Karpas-422 (cell line): ENCODE measurements around a stretch of chr15.

DNA sequence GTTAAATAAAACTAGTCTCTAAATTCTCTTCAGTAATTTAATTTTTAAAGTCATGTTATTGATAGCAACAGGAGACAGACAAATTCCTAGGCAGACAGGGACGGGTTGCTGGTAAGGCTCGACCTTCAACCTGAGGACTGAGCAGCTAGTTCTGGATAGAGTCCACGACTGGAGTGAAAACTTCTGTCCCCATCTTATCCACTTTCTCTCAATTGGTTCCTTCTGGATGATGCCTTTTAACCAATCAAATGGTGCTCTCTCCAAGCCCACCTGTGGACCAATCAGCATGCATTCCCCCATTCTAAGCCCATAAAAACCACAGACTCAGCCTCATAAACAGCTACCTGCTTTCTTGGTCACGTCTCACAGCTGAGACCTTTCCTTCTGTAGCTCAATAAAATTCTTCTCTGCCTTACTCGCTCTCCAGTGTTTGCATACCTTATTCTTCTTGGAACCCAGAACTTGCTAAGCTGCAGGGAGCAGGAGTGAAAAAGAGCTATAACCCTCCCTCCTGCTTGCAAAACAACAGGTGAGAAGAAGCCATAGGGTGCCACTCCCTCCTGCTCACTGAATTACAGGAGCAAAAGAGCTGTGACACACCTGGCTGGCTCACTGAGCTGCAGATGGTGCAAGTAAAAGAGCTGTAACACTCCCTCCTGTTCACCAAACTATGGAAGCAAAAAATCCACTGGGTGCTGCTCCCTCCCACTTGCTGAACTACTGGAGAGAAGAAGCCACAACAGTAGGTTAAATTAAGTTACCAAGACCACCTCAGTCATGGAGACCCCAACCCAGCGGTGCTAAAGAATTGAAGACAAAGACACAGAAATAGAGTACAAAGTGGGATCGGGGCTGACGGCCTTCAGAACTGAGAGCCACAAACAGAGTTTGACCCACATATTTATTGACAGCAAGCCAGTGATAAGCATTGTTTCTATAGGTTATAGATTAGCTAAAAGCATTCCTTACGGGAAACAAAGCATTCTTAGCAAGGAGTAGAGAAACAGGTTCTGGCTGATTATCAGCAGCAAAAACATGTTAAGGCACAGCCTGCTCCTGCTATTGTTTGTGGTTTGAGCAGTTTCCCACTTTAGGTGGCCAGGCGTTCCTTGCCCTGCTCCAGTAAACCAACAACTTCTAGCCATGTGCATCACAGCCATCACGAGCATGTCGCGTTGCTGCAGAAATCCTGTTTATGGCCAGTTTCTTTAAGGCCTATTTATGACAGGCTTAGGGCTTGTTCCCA is 44.3 kb upstream of the C2CD4B start:
- PRO-cap = no peak
- RAMPAGE, long total RNA = no peak

GRCh38 chr15:62390757-62391569 is 613 bp downstream of the TLN2 start:
- PRO-cap = no peak
- RAMPAGE, long total RNA = no peak

- PRO-cap = no peak
- RAMPAGE, long total RNA = no peak
Observed at GRCh38 chr15:62561032-62561634, 170.8 kb downstream of the TLN2 start.

GRCh38 chr15:62651840-62652202 is 261.5 kb downstream of the TLN2 start:
- PRO-cap = no peak
- RAMPAGE, long total RNA = no peak

- PRO-cap = no peak
- RAMPAGE, long total RNA = no peak
Observed at GRCh38 chr15:62799852-62800361, 242.6 kb upstream of the TPM1 start.

GRCh38 chr15:62820429-62820763 is 222.2 kb upstream of the TPM1 start:
- PRO-cap = no peak
- RAMPAGE, long total RNA = no peak

DNA sequence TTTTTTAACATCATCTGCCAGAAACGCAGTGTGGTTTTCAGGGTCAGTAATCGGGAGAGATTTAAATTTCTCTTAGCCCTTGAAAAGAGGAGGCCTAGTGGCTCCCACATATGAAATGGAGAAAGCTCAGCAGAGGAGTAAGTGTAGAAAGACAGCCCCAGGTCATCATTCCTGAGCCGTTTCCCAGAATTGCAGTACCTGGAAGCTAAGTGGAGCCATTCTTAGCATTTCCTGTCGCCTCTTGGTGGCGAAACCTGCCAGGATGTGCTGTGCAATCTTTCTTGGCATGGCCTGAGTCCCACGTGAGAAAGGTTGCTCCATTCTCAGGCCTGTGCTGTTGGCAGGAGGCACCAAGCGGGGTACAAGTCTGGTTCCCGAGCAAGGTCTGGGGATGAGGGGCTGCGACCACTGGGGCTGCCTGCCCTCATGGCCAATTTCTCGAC is 207.2 kb upstream of the TPM1 start:
- PRO-cap = no peak
- RAMPAGE, long total RNA = no peak

DNA sequence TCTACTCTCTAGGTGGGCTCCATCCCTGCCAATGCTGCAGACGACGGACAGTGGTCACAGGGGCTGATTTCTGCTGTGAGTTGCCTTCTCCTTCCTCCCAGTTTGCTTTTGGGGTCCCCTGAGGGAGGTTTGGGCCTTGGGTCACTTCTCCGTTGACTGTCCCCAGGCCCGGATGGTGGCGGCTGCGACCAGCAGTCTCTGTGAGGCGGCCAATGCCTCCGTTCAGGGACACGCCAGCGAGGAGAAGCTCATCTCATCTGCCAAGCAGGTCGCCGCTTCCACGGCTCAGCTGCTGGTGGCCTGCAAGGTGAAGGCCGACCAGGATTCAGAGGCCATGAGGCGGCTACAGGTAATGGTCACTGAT is 206.8 kb upstream of the TPM1 start:
- PRO-cap = no peak
- RAMPAGE, long total RNA = no peak

DNA sequence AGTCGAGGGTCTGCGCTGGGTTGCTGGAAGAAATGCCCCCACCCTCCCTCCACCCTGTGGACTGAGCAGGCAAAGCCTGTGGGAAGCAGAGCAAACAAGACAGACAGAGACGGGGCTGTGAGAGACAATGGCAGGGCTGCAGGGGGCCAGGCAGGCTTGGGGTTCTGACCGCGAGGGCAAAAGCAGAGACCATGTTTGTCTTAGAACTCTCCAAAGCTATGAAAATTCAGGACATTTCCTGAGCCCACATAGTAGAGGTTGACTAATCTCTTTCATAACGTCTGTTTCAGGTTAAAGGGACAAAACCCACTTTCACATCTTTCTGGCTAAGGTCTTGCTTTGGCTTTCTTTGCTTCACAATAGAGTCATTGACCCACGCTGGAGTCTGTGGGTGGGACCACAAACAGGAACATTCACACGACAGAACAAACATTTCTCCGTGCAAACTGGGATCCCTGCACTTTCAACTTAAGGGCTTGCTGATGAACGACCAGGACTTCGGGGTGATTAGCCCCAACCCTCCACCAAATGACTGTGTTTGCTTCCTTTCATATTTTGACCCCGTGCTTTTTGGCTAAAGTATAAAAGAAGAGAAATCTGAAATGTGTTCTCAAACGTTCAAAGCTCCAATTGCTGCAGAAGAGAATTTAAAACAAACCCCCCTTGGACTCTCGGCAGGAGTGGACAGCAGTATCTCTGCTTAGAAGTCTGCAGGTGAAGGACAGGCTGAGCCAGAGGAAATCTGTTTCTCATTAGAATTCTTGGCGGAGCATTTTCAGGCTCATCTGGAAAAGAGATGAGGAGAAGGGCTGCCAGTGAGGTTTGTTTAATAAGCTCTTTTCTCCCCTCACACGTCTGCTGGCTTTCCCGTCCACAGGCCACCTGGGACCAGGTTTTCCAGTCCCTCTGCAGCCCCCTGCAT is 155.8 kb upstream of the TPM1 start:
- PRO-cap = no peak
- RAMPAGE, long total RNA = no peak

DNA sequence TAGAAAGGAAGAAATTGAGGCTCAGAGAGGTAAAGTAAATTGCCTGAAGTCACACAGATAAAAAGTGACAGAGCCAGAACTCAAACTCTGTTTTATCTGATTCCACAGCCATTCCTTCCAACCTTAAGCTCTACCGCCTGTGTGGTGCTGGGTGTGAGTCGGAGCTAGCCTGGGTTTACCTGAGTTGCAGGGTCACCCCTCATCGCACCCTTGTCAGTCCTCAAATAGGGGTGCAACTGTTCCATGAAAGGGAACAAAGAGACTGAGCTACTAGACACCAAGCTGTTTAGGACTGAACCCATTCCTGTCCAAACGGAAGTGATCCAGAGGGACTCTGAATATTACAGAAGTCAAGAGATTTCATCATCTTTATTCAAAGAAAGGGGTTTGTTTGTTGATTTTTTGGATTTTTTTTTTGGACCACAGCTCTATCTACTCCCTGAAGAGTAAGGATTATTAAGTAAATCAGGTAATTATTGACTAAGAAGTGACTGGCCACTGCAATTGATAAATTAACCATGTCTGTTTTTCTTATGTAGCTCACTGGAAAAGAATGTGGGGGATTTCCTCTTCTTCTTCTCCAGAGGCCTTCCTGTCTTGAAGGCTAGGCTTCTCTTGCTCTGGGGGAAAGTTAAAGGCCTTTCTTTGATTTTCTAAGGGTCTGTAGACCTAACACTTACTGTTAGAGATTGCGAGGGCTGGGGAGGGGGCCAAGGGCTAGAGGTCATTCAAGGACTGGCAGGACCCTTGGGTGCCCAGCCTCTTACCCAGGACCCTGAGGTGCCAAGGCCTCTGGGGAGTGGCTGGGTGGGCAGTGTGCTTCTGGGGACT is 146.7 kb upstream of the TPM1 start:
- PRO-cap = no peak
- RAMPAGE, long total RNA = no peak

DNA sequence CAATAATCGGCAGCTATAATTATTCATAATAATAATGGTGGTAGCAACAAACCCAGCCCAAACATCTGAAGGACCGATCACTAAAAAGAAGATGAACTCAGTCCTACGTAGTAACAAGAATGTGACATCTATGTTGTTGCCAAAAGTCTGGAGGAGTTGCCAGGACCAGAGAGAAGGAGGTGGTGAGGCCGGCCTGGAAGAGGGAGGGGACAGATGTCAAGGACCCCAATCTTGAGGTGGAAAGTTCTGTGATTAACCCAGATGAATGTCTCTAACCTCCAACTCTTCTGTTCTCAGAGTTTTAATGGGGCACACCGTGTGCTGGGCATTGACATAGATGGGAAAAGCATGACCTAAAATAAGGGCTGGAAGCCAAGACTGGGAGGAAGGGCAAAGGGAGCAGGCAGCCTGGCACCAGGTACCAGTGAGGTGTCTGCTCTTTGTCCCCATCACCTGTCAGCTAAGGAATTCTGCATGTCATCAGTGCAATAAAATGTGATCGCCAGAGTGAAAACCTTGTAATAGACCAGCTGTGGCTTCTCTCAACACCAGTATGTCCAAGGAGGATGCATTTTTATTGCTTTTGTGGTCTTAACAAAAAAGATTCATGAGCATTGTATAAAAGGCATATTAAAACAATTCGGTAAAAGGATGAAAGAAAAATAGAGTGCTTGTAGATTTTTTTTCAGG is 143.5 kb upstream of the TPM1 start:
- PRO-cap = no peak
- RAMPAGE, long total RNA = no peak

DNA sequence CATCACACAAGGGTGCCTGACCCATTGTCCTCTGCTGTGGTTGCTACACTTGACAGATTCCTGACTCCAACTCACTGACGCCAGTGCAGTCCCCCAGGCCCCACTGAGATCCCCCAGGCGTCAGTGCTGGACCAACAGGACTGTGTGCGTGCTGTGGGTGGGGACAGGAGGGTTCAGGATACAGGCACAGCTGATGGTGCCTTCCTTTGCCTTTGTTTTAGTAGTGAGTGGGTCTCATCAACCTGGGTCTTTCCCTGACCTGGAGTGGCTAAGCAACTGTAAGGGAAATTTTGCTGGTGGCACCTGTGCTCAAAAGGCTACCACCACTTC is 135.8 kb upstream of the TPM1 start:
- PRO-cap = no peak
- RAMPAGE, long total RNA = no peak

DNA sequence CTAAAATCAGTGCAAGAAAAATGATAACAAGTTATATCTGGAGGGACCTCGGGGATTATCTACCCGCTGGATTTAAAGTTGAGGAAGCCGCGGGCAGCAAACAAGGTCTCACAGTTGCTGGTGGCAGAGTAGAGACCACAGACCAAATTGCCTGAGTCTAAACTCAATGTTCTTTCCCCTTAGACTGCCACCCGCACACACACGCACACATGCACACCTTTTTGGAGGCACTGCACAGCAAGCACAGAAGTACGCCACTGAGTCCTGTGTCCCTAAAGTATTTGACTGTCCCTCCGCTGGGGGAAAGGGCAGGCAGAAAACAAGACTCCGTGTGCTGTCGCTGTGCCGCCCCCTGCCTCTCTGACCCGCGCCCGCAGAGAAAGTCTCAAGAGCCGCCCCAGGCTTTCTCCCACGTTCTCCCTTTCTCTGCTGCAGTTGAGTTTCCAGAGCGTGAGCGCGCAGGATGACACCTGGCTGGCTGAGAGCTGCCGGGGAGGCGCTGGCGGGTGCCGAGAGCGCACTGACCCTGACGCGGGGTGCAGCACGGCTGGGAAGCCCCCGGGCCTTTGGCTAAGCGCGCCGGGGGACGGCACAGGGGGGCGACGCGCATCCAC is 733 bp upstream of the TPM1 start:
- PRO-cap = no peak
- RAMPAGE, long total RNA = no peak

DNA sequence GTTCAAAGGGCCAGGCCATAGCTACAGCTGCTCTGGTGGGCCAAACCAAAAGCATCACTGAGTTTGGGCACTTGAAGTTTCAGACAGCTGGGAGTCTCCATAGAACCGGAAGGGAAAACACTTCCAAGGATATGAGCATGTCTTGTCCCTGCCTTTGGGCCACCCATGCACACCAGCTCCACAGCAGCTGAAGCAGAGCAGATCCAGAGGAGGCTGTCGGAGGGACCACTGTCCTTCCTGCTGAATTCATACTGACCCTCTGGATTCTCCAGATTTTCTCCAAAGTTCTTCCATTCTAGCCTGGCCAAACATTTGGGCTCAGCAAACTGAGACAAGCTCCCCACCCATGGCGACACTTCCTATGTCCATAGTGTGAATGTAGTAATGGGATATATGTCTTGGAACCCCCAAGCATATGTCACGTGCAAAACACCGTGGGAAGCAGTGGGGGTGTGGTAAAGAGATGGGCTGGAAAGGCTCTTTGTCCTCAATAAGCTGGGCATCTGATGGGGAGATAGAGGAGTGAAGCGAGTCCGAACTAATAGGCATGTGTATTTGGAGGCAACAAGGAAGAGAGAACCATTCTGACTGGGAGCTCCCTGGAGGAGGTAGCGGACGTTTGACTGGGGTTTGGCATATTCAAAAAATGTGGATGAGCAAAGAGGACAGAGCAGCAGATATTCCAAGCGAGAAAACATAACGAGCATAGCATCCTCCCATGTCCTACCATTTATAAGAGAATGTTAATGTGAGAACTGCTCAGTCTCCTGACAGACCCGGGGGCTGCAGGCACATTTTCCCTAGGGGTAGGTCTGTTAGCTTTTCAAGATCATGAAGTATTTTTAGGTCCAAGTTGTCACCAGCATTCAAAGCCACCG is 25.4 kb downstream of the TPM1 start:
- PRO-cap = no peak
- RAMPAGE, long total RNA = no peak

GRCh38 chr15:63070922-63071385 is 28.4 kb downstream of the TPM1 start:
- PRO-cap = no peak
- RAMPAGE, long total RNA = no peak

DNA sequence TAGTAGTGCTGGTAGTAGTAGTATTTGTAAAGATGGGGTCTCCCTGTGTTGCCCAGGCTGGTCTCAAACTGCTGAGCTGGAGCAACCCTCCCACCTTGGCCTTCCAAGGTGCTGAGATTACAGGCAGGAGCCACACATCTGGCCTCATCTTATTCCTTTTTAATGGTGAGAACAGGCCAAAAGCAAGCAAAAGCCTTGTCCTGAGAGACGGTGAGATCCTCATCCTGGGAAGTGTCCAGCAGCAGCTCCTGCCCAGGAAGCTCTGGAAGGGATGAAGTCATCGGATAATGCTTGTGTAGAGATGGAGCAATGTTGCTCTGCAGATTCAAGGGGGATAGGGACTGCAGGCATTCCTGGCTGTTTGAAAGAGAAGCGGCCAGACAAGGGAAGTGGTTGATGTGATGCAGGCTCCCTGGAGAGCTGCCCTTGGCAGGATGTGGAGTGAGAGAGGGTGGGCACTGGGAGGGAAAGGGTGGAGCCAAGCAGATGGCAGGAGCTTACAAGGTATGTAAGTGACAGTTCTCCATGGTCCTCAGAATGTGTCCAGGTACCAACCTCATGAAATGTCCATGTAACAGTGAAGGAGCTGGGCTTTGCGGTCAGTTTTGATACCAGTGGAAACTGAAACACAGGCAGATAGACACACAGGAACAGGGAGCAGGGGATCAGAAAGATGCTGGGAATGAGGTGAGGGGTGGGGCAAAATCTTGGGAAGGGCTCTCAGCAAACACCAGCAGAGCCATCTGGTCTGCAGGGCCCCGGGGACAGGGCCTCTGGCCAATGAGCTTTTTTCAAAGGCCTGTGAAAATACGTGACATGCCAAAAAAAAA is 32.3 kb upstream of the LACTB start:
- PRO-cap = no peak
- RAMPAGE, long total RNA = no peak

GRCh38 chr15:63156083-63156727 is 1.1 kb downstream of the RPS27L start:
- PRO-cap = no peak
- RAMPAGE, long total RNA = no peak

- PRO-cap = no peak
- RAMPAGE, long total RNA = no peak
Observed at GRCh38 chr15:63157628-63157919, 297 bp upstream of the RPS27L start.

GRCh38 chr15:63157920-63158429 is 698 bp upstream of the RPS27L start:
- PRO-cap = no peak
- RAMPAGE, long total RNA = no peak

DNA sequence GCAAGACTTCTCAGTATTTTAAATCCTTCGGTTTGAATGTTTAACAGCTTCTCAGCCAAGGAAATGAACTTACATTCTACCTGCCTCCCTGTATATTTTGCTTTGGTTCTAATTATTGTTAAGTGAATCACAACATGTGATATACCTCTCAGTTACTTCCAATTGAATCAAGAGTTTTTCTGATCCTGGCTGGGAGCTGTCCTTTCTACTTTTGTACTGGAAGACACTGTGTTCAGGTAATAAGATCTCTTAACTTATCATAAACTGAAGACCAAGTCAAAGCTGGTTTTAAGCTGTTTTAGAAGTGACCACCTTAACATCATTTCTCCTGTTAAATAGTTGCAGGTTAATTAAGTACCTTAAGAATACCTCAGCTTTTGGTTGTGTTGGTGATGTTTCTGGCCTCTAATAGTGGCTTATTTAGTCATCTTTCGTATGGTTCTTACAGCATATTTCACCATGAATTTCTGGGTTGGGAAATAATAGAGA is 1.4 kb downstream of the RAB8B start:
- PRO-cap = no peak
- RAMPAGE, long total RNA = no peak